Osteocyte (in vitro differentiated cells): ENCODE measurements around a stretch of chr6.

- PRO-cap, result no peak
These were observed 16.3 kb upstream of the ADGRG6 start for GRCh38 chr6:142285547-142285906.

DNA sequence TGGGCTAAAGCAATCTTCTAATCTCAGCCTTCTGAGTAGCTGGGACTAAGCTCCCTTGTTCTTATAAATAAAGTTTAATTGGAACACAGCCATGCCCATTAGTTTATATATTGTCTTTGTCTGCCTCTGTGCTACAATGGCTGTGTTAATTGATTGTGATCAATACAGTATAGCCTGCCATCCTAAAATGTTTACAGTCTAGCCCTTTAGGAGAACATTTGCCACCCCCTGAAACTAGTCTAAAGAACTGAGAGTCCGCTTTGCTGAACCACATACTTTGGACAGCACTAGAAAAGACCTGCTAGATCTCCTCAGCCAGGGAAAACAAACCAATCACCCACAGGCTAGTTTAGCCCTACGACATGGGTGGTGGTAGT lies 72.1 kb downstream of the ADGRG6 start:
- PRO-cap, result no peak

GRCh38 chr6:142375276-142375819 lies 73.5 kb downstream of the ADGRG6 start:
- PRO-cap, result no peak

DNA sequence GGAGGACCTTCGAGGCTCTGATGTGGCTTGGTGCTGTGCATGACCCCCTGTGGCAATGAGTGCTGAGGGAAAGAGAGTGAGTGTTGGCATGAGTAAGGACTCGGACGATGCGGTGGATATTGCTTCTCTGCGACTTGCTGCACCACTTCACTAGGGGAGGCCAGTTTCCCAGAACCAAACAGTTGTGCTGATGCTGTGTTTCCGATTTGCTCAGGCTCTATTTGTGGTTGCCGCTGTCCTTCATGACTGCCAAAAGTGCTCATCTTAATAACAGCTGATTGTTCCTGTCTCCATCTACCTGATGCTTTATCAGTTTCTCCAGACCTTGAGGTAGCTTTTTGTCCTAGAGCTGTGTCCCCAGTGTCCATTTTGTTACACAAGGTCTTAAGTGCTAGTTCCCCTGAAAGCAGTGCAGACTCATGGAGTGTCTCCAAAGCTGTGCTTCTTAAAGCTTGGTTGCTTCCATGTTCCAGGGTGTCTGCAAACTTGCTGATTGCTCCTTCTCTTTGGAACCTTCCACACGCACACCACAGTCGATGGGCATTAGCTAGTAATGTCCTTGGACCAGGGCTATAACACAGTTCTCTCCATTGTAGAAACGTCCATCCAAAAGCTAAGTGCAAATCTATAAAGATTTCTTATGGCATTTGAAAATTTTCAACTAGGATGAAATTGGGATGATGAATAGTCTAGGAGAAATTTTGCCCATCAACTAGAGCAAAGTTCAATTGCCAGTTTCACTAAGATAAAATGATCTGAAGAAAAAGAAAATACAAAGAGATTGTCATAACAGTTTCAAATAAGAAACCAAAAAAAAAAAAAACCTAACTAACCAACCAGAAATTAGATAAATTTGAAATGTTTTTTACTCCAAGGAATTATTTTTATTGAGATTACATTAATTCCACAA lies 170.3 kb downstream of the HIVEP2 start:
- PRO-cap, result no peak

DNA sequence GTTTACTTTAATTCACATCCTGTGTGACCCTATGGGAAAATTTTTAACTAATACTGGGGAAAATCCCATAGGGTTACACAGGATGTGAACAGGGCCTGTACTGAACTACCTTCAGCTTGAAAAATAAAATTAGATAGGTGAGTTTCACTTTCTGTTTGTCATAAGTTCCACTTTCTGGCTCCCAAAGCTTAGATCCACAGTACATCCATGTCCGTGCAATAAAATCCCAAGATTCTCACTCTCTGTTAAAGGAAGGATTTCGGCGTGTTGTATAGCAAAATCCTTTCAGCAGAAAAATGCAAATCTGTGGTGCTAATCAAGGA lies 125.3 kb downstream of the HIVEP2 start:
- PRO-cap, result no peak

DNA sequence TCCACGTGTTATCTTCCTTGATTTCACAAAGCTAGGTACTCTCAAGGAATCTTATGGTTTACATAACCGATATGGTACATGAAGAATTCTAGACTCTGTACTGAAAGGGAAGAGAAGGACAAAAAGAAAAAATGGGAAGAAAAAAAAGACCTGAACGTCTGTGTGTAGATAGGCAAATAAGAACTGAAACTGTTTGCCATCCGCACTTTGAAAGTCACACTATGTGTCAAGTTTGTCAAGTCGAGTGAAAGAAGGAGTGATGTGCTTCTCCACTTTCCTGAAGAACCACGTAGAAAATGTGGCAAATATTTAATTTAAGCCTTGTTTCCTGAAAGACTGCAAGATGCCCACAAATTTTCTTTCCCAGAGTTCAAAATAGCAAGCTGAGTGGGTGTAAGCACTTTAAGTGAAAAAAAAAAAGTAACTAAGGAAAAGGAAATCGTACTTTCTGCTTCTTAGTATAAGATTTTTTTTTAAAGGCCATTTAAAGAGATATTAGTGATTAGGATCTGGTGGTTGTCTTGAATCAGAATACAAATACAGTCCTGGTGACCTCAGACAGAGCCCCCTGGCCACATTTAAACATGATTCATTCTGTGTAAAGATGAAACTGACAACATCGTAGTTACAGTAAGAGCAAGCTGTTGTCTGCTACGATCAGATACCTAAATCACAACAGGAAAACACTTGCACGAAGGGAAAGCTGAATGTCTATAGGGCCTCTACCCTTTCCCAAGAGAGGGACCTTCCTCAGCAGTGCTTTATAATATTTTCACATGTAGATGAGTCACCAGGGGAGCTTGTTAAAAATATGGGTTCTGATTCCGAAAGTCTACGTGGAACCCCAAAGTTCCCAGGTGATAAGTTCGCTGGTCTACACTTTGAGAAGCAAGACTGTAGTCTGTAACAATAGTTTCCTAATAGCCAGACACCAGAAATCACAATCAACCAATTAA lies 102.4 kb downstream of the HIVEP2 start:
- PRO-cap, result no peak

DNA sequence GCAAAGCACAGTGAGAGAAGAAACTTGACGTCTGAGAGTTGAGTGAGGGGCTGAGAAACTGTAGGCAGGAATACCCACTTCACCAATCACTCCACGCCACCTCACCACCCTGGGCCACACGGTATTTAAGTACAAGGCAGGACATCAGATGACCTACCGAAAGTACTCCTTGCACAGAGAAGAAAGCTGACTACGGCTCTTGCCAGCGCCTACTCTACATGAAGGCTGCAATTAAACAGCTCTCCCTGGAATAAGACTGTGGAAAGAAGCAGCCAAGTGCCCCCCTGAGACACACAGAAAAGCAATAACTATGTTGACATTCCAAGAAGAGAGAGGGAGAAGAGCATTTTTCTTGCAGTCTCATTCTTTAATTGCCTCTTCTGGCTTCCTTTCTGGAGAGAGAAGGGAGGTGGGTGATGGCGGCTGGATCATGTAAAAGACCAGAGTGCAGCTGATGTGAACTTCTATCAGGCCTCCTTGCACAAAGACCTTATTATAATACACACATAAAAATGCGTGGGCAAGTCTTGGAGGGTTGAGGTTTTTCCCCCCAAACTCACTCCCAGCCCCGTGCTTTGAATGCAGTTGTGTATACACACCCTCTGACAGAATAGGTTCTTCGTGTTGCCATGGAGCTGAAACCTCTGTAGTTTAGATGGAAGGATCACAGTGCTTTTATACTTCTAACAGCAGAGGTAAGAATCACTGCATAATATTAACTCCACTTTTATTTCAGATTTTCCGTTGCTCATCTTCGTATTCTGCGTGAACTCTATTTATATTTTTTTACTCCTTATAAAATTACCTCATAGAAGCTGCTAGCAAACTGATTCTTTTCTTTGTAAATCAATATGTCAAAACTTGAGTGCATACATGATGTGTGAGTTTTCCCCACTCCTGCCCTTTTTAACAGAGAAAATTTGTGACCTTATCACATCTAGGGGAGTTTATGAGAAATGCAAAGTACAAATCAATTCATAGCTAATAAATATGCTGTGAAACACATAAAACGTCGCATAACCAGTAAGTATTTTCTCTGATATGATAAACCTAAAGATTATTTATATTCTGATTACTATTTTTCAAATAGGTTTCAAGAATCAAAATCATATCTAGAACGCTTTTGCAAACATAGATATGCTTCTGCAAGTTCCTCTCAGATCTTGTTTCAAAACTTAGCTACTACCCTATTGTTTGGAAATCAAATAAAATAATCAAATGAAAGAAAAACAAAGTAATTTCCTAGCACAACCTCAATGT lies 44.2 kb downstream of the HIVEP2 start:
- PRO-cap, result no peak

DNA sequence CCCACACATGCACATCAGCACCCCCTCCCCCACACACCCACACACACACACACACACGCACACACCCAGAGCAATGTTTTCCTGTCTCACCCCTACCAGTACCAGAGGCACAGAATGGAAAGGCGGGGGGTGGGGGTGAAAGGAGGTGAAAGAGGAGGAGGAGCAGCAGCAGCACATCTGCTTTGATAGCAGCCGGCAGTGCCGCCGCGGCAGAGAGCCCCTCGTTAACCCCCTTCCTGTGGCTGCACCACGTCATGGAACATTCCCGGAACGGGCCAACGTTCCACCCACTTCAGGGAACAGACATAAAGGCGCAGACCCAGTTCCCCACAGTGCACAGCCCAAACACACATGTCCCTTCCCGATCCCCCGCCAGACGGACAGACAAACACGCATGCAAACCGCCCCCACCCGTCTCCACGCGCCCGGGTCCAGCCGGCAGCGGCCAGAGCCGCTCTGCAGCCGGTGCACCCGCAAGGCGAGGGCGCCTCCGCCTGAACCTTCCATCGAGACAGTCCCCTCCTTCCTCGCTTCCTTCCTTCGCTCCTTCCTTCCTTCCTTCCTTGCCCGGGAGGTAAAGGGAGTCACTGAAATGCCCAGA lies 486 bp downstream of the HIVEP2 start:
- PRO-cap, result bidirectional peak, plus-strand start at position 335 of the sequence, minus-strand start at position 200 of the sequence

- PRO-cap, result no peak
These were observed 659 bp downstream of the AIG1 start for GRCh38 chr6:143061296-143061799.

DNA sequence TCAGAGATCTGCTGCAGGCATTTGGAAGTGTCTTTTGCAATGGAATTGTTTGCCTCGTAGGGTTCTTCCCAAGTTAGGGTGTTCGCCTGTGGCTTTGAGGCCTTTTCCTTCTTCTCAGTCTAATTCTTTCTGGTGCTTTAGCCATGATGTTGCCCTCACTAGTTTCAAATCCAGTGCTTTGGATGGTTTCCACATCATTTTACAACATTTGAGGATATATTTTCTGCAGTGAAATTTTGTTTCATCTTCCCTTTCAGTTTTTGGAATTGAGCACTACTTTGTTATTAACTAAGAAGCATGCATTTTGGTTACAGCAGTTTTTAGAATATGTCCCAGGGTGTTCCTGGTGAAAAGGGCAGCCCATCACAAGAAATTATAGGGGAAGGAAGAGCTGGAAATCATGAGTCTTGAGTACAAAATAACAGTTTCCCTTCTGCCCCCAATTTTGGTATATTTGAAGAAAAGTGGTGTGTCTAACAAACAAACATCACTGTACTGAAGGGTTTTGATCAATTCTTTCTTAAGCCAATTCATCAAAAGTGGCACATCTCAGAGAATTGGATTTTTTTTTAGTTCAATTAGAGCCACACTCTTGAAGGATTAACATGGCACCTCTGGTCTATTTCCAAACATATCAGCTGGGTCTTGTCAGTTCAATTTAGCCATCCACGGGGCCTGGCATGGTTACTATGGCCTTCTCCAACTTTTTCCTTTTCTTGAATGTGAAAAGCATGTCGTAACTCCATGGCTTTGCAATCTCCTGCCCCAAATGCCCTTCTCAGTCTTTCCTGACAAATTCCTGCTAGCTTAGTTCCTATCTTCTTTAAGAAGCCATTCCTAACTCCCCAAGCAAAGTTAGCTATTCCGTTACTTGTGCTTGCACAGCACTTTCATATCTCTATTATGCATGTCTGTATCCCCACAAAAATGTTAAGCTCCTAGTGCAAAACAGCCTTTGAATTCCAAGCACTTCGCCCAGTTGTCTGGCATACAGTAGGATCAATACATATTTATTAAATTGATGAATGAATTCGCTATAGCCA lies 105.3 kb downstream of the AIG1 start:
- PRO-cap, result no peak

DNA sequence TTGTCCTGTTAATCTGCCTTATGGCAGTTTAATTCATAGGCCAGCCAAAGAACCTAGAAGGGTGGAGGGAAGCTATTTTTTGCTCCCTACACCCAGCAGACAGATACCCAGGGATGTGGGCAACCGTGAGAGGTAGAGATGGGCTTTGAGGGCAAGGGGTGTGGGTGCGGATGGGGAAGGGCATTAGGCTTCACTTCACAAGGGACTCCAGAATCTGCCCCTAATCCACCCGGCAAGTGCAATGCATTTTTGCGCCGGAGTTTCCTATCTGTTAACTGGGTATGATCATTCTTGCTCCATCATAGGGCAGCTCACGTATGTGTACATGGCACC lies 24.7 kb upstream of the FUCA2 start:
- PRO-cap, result no peak

DNA sequence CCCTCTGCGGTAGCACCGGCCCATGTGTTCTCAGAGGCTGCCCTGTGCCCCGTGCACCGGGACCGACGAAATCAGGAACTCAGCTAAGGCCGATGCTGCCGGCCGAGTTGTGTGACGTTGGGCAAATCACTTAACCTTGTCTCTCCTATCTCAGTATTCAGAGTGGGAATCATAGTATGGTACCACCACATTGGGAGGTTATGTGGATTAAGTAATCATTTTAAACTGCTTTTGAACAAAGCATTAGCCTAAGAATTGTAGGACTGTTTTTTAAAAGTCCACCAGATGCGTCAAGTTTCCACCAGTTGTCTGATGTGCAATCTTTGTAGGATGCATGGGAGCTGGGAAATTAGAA lies 26.6 kb upstream of the FUCA2 start:
- PRO-cap, result no peak

DNA sequence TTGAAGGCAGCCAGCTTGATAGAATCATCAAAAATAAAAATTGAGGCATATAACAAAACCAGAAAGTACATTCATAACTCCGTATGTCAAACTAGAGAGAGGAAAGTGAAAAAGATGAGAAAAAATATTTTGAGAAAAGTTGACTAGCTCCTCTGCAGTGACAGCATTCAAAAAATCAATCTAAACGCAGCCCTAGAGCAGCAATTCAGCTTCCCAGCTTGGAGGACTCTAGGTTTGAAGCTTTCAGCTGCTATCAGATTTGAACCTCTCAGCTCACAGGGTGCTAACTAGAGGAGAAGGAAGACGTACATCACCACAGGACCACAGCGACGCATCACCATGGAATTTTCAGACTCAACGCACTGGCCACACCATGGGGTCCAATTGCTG lies 44.9 kb upstream of the FUCA2 start:
- PRO-cap, result no peak

DNA sequence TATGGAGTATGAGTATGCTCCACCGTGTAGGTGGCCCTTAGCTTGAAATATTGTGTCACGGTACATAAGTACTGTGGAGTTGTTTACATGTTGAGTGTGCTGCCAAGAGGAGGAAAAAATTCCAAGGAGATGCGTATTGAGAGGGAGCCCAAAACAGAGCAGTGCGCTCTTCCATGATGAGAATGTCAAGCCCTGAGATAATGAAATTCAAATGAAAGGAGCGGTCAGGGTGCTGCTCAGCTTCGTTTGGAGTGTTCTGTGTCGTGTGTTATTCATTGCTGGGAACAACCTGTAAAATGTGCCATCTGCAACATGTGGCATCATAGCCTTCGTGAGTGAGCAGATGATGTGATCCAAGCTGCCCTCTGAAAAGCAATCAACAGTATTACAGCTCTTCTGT lies 48.2 kb upstream of the PHACTR2 start:
- PRO-cap, result no peak

DNA sequence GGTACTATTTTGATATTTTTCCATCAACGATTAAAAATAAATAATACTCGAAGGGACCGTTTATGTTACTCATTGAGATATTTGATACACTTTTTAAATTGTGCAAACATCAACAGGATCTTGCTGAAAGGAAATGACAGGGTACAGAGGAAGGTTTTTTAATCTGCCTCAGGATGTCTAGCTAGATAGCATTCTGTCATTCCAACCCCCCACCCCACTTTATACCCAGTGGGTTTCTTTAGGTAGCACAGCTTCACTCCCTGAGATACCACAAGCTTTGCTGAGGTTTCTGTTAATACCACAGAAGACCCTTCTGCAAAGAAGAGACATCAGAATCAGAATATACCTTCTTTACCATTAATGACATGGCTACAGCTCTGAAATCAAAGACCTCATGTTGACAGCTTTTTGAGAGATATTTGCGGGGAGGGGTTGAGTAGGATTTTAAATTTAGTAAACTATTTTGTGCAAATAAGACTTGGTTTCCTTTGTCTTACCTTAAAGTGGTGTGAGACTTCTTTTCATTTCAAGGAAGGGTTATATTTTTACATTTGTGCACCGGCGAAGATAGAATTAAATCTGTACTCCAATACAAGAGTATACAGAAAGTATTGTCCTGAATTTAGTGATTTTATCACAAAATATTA lies 1.4 kb downstream of the PHACTR2 start:
- PRO-cap, result no peak

DNA sequence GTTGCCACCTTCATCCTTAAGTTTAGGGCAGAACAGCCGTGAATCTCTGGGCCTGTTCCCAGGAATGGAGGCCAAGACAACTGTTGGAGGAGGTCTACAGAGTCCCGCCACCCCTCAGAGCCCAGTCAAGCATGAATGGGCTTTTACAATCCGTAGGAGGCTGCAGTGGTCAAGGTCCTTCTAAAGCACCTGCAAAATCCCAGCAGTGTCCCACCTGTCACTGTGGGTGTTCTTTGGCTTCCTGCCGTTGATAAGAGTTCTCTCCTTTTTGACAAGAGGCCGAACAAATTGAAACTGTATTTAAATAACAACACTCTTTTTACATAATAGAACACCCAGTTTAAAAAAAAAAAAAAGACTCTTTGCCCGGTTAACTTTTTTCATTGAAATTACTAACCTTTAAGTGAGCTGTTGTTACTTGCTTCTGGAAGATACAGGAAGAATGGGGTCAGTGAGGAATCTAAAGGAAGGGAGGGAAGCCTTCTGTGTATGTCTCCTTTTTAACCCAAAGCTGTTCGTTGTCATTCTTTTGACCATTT lies 68.8 kb downstream of the PHACTR2 start:
- PRO-cap, result no peak

GRCh38 chr6:143942063-143942716 lies 65.9 kb downstream of the PLAGL1 start:
- PRO-cap, result no peak

DNA sequence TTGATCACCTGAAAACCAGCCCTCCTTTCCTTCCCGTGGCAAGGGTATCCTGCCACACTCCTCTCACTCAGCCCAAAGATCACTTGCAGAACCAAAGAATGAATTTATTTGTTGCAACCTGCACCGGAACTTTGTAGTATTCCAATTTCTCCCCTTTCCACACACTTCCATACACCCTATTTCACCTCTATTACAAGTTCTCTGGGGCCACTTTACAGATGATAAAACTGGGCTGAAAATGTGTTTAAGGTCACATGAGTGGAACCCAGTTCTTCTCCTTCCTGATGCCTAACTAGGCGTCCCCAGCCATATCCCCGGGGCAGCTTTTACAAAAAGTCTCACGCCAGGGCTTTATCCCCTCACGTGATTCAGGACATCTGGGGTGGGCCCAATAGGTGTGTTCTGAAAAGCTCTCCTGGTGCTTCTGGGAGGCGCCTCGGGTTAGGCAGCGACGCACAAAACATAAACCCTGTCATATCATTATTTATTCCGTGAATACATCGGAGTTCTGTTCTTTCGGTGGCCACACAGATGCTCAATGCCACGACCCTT lies 32.2 kb downstream of the SF3B5 start:
- PRO-cap, result no peak

- PRO-cap, result no peak
These were observed 2.9 kb downstream of the STX11 start for GRCh38 chr6:144152783-144153962.

GRCh38 chr6:144186738-144187674 lies 36.7 kb downstream of the STX11 start:
- PRO-cap, result no peak